HL-60 (cell line): ENCODE measurements around a stretch of chr2.

GRCh38 chr2:3490929-3491330 lies 28.4 kb downstream of the ADI1 start:
- RRBS: no CpG with 5 or more reads among the region's 7 CpGs

DNA sequence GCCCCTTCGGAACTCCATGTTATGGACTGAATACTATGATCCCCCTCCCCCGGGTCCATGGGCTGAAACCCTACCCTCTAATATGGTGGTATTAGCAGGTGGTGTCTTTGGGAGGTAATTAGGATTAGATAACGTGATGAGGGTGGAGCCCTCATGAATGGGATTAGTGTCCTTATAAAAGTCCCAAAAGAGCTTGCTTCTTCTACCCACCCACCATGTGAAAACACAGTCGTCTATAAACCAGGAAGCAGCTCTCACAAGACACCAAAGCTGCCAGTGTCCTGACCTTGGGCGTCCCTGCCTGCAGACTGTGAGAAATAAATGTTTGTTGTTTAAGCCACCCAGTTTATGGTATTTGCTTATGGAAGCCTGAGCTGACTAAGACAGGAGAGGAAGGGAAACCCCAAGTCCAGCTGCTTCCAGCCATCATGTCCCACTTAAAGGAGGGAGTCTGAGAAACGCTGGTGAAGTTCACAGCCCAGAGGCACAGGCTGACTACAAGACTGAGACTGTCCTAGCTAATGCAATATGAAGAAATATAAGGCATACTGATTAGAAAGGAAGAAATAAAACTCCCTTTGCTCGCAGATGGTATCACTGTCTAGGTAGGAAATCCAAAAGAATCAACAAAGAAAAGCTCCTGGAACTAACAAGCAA lies 13.5 kb downstream of the ADI1 start:
- RRBS: no CpG with 5 or more reads among the region's 7 CpGs

GRCh38 chr2:3519872-3520238 lies 524 bp upstream of the ADI1 start:
- RRBS: no CpG with 5 or more reads among the region's 7 CpGs

- RRBS: 3% methylated on average over 17 of the region's 36 CpGs
Observed at GRCh38 chr2:3557564-3558186, 458 bp downstream of the RNASEH1 start.

- RRBS: no CpG with 5 or more reads among the region's 11 CpGs
Observed at GRCh38 chr2:3594342-3594863, 509 bp upstream of the COLEC11 start.

DNA sequence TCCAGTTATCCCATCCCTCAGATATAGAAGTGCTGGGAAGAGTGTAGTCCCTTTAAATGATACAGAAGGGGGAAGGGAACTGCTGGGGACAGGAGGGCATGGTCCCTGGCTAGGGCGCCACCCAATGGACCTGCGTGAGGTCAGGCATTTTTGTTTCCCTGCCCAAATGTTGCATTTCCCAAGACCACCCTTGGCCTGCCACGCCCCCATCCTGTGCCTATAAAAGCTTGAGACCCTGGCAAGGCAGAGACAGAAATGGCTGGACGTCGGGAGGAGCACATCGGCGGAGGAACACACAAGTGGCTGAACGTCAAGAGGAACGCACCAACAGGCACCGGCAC lies 35.8 kb downstream of the DCDC2C start:
- RRBS: no CpG with 5 or more reads among the region's 10 CpGs

DNA sequence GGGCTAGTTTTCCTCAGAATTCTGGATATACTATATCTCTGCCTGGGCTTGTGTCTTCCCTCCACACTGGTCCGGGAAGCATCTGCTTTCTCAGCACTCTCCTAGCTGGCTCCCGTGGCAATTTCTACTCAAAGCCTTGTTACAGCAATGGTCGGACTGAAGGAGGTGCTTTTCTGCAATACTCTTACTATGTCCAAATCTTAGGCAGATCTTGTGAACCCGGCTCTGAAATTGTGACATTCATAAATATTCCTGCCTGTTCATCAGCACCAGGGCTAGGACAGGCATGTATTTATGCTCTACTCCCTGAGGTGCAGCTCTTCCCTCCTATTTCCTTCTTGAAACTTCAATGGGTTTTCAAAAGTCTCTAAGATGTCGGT lies 868.9 kb downstream of the DCDC2C start:
- RRBS: no CpG with 5 or more reads among the region's 5 CpGs

- RRBS: no CpG with 5 or more reads among the region's 3 CpGs
Observed at GRCh38 chr2:5914841-5915208, 222.6 kb downstream of the SOX11 start.

DNA sequence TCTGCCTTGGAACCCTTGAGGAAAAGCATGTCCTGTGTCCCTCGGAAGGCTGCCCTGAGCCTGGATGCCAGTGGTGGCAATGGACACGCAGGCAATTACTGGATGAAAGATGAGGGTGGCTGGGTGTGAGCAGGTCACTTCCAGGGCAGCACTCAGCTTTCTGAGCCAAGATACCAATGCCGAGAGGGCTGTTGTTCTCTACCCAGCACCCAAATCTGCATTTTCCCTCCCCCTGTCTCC lies 234.7 kb downstream of the SOX11 start:
- RRBS: no CpG with 5 or more reads among the region's 3 CpGs

DNA sequence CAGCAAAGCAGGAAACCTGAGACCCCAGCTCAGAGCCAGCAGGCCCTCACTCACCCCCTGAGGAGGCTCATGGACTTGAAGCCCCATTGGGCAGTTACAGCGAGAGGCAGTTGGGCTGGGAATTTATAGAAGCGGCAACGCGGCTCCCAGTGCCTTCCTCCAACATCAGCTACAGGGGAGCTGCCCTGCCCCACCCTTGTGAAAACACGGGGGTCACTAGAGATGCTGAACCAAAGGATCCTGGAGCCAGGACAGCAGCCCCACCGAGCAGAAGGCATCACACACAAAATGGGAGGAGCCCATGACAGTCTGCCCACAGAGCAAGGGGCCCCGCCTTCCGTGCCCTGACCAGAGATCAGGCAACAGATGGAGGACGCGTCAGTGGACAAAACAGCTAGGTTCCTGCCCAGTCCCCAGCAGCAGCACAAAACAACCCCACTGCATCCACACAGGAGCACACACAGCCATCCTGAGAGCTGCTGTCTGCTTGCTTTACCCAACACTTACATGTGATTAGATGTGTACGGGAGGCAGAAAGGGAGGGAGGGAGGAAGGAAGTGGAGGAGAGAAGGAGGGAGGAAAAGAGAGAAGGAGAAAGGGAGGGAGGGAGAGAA lies 52.6 kb downstream of the CMPK2 start:
- RRBS: no CpG with 5 or more reads among the region's 11 CpGs

DNA sequence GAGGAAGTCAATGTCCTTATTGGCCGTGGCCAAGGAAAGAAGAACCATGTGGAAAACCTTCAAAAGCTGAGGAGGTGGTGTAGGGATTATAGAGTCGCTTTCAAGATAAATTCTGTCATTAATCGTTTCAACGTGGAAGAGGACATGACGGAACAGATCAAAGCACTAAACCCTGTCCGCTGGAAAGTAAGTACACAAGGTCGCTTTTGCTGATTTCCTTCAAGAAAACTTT lies 9.3 kb downstream of the RSAD2 start:
- RRBS: no CpG with 5 or more reads among the region's 7 CpGs

DNA sequence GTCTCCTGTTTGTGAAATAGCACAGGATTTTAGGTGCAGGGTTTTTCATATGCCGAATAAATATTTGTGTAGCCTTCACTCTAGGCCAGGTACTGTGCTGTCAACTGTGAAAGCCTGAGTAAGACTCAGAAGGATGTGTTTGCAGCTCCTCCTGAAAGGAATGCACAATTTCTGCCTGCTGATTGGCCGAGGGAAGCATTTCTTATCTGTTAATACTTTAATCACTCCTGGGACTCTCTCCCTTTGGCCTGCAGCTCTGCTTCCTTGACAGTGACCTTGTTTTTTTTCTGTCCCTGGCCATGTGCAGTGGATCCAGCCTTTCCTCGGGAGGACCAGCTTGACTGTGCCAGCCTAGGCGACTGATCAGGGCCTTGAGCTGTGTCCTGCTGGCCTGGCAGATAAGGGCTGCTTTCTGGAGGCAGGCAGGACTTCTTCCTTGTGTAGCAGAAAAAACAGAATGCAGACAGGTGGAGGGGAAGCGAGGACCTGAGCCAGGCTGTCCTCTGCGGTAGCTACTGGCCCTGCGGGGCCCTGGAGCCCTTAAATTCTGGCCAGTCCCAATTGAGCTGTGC lies 10.0 kb downstream of the RNF144A start:
- RRBS: no CpG with 5 or more reads among the region's 7 CpGs

GRCh38 chr2:7020327-7020811 lies 103.2 kb downstream of the RNF144A start:
- RRBS: no CpG with 5 or more reads among the region's 11 CpGs

DNA sequence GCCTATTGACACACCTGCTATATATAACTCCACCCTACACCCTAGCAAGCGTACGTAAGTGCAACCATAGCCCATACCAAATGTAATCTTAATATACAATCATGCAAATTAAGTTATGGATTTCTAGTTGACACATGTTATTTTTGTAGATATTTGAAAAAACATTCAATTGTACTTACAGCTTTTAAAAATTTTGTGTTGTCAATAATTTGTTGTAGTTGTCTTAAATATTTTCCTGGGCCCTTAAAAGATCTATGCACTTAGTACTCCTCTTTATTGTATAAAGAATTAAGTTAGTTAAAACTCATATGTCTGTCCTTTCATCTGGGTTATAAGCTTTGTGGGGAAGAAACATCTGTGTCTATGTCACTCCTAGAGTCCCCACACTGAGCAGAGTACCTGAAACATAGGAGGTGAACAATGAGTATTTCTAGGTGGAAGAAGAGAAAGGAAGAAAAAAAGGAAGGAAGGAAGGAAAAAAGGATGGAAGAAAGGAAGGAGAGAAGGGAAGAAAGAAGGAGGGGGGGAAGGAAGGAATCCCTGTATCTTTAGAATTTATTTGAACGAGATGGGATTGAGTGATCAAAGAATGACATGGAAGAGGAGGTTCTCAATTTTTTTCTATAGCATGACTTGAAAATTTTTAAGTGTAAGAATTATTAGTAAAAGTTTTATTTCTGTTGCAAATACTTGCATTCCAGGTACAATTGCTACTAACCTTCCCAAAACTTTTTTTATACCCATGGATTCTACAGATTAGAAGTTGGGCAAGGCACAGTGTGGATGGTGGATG lies 157.3 kb downstream of the RNF144A start:
- RRBS: no CpG with 5 or more reads among the region's 3 CpGs

DNA sequence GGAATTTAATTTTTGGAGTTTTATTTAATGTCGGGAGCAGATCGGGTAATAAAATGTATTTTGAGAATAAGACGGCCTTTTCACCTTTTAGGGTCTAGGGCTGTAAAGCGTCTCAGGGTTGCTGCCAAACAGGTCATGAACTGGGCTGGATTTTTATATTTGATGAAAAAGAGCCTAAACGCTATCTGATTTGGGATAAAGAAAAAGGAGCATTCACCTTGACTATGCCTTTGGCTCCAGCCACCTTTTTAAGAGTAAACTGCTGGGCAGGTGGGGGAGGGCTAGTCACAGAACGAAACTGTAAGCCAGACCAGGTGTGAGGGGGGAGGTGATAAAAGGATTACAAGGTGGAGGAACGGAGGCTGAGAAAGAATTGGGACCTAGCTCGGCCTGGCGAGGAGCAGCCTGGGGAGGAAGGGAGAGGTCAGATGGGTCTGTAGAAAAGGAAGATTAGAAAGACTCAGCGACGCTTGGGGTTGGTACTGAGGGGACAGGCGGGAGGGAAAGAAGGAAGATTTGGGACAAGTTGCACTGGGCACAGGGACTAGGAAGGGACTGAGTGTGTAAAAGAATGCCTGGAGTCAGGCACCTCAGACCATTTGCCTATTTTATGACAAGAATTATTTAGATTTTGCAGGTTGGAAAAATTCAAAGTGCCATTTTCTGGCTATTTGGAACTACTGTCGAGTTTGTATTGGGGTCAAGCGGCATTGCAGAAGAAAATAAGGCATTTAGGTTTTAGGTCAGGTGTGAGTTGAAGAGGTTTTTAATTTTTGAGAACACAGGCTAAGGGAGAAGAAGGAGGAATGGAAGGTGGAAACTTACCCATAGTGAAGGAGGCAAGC lies 805.3 kb upstream of the ID2 start:
- RRBS: no CpG with 5 or more reads among the region's 14 CpGs

DNA sequence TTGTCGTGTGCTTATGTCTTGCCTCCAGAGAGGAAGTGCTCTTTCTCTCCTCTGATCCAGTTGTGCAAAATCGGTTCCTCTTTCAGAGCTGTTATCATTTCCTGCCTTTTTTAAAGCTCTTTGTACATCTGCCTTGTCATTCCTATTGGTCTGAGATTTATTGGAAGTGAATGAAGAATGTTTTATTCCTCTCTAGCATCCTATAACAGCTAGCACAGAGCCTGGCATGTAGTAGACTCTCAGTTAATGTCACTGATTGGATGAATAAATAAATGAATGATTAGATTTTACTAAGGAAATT lies 623.1 kb upstream of the ID2 start:
- RRBS: no CpG with 5 or more reads among the region's 2 CpGs

DNA sequence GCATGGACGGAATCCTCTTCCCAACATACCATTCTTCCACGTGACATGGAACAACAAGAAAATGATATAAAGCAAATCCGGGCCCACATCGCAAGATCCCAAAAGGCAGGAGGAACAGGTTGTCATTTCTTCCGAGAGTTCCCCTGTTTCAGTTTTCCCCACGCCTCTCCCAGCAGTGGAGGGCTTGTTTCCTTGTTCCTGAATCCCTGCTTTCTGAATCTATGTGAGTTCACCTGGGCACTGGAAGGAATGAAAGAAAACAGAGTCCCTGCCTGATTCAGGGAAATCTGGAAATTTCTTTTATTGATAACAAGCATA lies 562.5 kb upstream of the ID2 start:
- RRBS: no CpG with 5 or more reads among the region's 6 CpGs

DNA sequence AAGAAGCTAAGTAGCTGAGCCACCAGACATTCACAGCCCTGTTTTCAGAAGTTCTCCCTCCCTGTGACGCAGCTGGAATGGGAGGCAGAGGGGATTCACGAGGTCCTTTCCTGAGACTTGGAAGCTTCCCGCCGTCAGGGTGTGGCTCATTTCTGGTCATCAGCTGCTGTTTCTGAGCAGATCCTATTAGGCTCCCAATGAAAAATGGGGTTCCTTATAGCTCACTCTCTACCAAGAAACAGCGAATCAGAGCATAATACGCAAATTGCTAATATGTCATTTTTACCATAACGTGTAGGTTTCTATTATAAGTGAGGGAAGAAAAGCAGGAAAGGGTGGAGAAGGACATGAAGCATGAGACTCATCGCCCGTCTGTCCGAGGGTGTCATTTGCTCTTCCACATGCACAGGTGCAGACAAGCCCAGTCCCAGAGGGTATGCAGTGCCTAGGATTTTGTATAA lies 559.2 kb upstream of the ID2 start:
- RRBS: no CpG with 5 or more reads among the region's 10 CpGs

GRCh38 chr2:8143937-8144685 lies 537.7 kb upstream of the ID2 start:
- RRBS: no CpG with 5 or more reads among the region's 3 CpGs

DNA sequence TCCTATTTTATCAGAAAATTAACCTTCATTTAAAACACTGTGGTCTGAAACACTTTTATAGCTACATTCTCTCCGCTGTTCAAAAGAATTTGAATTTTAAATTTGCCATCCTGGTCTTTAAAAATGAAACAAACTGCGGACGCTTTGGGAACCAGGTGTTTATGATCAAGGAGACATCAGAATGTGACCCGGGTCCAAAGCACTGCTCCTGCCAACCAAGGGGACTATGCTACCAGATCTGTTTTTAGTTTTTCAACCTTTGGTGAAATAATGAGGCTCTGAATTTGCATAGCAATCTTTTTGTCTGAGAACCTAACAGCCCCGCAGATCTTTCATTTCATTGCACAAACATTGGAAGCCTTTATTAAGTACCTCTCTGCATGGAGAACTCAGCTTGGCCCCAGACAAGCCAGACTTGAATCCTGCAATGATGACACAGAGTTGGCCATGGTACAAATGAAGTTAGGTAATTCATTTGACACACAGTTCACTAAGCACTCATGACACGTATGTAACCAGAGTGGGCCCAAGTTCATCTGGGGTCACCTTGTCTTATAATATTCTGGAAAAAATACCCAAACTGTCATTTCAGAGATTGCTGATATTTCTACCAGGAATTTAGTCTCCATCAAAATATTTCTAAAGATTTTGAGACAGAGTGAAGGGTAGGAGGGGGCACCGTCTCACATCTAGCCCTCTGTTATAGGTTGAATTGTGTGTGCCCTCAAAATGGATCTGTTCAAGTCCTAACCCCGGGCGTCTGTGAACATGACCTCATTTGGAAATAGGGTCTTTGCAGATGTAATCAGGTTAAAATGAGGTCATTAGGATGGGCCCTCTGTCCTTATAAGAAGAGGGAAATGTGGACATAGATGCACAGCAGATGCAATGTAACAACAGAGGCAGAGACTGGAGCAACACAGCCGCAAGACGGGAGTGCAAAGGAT lies 439.1 kb upstream of the ID2 start:
- RRBS: no CpG with 5 or more reads among the region's 11 CpGs